Fibroblast of villous mesenchyme (primary cell): ENCODE measurements around the gene YY1.

- CAGE, long polyA plus RNA: no peak
Measured at GRCh38 chr14:96555514-96556056, 53.4 kb downstream of the PAPOLA start.

GRCh38 chr14:97702746-97703049 is 905.5 kb downstream of the VRK1 start:
- CAGE, long polyA plus RNA: no peak

GRCh38 chr14:97985386-97985769 is 1188.2 kb downstream of the VRK1 start:
- CAGE, long polyA plus RNA: no peak

GRCh38 chr14:97994268-97994801 is 1197.2 kb downstream of the VRK1 start:
- CAGE, long polyA plus RNA: no peak

DNA sequence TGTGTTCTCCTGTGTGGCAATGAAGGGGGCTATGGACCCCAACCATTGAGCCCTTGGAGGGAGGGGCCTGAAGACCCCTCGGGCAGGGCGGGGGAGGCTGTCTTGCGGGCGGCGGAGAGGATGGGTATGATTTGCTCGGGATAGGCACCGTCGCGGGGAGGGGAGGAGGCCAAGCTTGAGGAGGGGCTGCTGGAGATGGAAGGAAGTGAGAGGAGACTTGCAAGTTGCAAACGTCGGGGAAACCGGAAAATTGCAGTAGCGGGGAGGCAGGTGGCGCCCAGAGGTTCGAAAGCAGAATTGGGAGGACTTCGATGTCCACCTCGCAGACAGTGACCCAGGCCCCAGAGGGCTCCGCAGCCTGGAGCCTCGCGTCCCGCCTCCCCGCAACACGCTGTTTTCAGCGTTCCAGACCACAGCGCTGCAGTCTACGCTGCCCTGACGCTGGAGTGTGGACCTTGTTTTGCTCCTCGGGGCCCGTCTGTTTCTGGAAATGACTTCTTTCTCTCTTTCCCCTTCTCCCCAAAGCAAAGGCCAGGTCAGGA is 25.3 kb downstream of the BCL11B start:
- CAGE, long polyA plus RNA: no peak

GRCh38 chr14:99256122-99256498 is 15.9 kb downstream of the BCL11B start:
- CAGE, long polyA plus RNA: no peak

- CAGE, long polyA plus RNA: no peak
Measured at GRCh38 chr14:99264653-99265243, 7.2 kb downstream of the BCL11B start.

- CAGE, long polyA plus RNA: no peak
Measured at GRCh38 chr14:99412591-99413117, 68.0 kb downstream of the SETD3 start.

DNA sequence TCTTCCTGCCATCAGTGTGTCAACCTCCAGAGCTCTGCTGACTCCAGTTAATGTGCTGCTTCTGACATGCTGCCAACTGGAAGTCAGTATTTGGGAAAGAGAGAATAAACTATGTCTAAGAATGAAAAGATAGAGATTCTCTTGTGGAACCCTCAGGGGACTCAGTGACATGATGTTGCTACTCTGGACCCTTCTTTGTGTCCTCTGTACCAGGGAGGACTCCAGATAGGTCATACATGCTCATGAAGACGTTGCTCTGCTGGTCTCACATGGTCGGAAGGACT is 25.3 kb downstream of the CCNK start:
- CAGE, long polyA plus RNA: no peak

- CAGE, long polyA plus RNA: no peak
Measured at GRCh38 chr14:99508215-99508536, 27.0 kb downstream of the CCNK start.

- CAGE, long polyA plus RNA: no peak
Measured at GRCh38 chr14:99511461-99512576, 30.6 kb downstream of the CCNK start.

GRCh38 chr14:99522399-99523044 is 41.3 kb downstream of the CCNK start:
- CAGE, long polyA plus RNA: no peak

DNA sequence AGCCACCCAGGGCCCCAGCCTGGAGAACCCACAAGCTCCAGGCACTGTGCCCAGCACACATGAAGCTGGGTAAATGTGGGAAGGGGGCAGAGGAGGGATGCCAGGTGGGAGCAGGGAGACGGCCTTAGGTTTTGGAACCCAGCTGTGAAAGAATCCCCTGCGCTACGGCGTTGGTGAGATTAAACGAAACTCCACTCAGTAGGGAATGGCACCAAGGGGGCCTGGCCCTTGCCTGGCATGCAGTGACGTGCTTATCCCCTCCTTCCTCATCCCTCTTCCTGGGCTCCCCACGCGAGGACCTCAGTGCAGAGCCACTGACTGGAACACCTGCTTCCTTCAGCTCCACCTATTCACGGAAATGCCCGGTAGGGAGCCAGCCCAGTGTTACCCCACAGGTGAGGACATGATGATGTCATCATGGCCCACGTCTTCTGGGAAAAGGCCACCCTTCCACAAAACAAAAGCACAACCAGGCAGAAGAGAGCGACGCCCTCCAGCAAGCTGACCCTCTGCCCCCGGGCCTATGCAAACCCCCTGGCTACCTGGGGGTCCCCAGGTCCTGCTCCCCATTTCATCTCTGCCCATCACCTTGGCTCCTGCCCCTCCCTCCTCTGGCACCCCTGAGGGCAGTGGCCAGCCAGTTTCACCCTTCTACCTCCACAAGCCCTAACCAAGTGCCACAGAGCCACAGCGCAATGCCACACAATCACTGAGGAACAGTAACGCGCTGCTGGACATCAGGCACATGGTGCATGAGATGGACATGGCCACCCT is 42.1 kb downstream of the CCDC85C start:
- CAGE, long polyA plus RNA: no peak

DNA sequence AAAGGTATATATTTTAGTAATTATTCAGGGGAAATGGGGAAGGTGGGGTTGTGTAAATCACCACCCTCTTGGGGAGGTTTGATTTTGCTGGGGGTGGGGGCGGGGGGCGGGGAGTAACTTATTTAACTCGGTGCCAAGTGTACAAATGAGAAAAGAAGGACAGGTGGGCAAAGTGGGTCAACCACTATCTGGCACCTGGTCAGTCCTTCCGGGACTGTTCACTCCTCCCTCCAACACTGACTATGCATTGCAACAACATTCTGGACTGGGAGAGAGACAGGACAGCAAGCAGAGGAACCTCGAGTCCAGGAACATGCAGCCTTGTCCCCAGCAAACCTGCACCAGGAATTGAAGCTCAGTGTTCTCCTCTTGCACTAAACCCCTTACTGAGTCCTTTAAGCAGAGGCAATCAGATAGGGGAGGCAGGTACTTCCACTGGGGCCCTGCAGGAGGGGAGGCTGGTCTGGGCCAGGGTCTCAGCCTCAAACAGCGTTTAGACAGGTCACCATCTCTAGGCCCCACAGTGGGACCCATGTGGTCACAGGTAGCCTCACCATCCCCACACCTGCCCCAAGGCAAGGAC is 10.0 kb downstream of the CCDC85C start:
- CAGE, long polyA plus RNA: no peak

GRCh38 chr14:100084487-100085109 is 19.4 kb downstream of the EVL start:
- CAGE, long polyA plus RNA: no peak

- CAGE, long polyA plus RNA: no peak
Measured at GRCh38 chr14:100097369-100097866, 32.2 kb downstream of the EVL start.

GRCh38 chr14:100238491-100239388 is at the start of gene YY1:
Gene YY1, plus strand, starts transcription at chr14:100239144.
- CAGE, long polyA plus RNA: no peak

DNA sequence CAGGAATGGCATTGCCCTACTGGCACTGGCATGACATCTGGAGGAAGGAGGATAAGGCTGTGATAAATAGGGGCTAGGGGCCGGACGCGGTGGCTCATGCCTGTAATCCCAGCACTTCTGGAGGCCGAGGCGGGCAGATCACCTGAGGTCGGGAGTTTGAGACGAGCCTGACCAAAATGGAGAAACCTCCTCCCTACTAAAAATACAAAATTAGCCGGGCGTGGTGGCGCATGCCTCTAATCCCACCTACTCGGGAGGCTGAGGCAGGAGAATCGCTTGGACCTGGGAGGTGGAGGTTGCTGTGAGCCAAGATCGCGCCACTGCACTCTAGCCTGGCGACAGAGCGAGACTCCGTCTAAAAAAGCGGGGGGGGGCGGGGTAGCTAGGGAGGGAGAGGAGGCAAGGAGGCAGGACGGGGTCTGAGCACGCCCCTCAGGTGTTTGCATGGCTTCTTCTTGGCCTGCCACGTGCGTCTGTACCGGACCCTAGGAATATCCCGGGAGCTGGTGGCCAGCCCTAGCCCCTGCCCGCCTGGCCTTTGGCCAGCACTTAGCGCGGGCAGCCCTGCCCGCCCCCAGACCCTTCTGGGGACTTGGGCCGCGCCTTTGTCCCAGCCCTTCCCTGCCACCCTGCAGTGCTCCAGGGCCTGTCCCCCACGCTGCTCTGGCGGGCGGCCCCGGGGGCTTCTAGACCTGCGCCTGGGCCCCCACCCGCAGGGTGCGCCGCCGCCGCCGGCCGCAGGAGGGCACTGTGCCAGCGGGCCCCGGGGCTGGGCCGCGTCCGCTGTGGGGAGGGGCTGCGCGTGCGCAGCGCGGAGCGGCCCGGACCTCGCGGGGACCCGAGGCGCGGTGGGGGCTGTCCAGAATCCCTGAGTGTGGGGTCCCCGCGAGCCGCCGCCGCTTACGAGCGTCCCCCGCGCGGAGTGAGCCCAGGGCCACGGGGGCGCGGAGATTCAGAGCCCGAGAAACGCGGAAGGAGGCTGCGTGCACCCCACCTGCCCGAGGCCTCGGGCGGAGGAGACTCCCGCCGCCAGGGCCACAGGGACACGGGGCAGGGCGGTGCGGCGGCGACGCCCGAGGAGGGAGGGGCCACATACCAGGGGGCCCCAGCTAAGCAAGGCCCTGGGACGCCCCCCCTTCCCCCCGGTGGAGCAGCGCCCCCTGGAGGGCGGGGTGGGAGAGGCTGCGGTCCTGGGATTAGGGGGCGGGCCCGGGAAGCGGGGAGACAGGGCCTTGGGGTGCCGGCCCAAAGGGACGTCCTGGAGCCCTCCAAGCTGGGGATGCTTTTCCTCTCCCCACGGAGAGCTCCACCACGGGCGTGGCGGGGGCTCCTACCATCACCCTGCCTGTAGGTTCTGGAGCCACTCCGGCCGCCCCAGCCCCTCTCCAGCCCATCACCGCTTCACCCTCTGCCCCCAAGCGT is 21.1 kb downstream of the SLC25A29 start:
- CAGE, long polyA plus RNA: no peak

- CAGE, long polyA plus RNA: no peak
Measured at GRCh38 chr14:100389310-100389818, 13.1 kb downstream of the WDR25 start.

DNA sequence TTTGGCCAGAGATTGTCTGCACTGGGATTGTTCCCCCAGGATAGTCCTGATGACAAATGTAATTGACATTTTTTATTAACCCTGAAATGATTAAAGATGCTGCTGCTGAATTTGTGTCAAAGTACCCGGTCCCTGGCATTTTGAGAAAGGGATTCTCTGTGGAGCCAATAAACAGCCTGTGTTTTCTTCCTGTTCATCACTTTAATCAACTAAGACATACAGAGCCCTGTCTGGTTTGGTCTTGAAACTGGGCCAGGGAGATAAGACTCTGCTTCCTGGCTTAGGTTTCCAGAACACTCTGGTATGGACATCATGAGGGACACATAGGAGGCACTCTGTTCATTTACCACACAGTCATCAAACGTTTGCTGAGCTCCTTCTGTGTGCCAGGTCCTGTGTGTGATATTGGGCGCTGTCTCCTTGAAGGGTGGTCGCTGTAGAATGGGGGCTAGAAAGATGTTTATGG is 64.6 kb downstream of the WDR25 start:
- CAGE, long polyA plus RNA: no peak